SP-49 (cell line): Measurements from ENCODE around the genes NCEH1 and NLGN1.

GRCh38 chr3:171166966-171167356, 140.4 kb upstream of the SLC2A2 start:
- PRO-cap, result no peak

DNA sequence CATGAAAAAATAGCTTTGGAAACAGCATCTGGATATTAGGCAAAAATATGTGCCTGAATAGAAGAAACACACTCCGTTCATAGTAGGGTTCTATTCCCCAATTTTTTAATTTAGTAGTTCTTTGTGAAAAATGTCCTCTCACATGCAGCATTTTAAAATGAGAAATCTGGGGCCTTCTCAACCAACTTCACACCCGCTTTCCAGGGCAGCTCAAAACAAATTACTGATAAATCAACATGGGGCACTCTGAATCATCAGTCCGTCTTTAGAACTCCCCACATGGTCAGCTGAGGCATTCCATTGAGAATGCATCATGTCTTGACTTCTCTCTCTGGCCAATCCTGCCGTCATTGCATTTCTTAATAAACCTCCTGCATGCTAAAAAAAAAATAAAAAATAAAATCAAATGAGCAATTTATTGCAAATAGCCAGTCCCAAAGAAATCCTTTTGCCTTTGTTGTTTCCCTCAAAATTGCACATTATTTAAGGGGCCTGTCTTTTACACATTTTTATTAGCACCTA, 175.9 kb downstream of the TNIK start:
- PRO-cap, result no peak

- PRO-cap, result no peak
Measured at GRCh38 chr3:171458614-171458982, 1.6 kb downstream of the TNIK start.

DNA sequence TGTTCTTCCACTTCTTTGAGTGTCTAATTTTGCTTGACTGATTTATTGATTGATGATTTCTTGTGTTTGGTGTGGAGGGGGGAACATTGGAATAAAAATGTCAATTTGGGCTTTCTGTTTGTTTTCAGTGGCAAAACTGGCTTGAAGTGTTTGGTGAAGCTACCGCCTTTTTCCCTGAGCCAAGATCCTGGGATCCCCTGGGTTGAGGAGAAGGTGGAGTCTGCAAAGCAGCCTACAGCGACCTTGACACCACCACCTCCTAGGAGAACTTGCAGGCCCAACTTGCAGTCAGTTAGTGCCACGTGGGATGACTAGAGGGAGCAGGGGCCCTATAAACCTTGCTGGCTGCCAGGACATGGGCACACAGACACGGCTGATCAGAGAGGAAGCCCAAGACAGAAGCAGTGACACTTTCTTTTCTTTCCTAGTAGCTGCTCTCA, 2.5 kb upstream of the TMEM212 start:
- PRO-cap, result no peak

DNA sequence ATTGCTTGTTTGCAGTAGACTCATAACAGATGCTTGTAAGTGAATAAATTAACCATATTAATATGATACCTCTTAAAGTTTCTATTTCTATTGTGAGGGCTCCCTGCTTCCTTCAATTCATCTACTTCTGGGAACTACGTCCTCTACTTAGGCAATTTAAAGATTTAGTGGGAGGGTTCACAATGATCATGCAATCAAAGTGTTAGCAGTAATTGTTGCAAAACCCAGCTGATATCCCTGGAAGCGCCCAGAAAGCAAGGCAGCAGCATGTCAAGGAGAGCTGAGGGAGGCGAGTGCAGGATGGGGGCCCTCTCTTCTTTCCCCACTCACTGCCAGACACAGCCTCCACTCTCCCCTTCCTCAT, 6.4 kb downstream of the TMEM212 start:
- PRO-cap, result no peak

DNA sequence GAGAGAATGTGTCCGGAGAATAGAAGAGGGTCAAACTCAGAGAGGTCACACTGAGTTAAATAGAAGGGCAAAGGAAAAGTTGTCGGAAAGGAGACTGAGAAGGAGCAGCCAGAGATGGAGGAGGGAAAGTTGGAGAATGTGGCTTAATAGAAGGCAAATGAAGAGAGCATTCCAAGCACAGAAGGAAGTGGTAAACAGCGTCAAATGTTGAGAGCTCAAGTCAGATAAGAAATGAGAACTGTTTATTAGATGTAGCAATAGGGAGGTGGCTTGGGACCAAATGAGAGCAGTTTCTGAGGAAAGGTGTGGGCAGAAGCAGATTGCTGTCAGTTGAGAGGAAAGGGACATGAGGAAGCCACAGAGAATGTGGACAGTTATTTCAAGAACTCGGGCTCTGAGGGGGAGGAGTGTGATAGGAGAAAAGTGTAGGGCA, 64.0 kb upstream of the FNDC3B start:
- PRO-cap, result no peak

DNA sequence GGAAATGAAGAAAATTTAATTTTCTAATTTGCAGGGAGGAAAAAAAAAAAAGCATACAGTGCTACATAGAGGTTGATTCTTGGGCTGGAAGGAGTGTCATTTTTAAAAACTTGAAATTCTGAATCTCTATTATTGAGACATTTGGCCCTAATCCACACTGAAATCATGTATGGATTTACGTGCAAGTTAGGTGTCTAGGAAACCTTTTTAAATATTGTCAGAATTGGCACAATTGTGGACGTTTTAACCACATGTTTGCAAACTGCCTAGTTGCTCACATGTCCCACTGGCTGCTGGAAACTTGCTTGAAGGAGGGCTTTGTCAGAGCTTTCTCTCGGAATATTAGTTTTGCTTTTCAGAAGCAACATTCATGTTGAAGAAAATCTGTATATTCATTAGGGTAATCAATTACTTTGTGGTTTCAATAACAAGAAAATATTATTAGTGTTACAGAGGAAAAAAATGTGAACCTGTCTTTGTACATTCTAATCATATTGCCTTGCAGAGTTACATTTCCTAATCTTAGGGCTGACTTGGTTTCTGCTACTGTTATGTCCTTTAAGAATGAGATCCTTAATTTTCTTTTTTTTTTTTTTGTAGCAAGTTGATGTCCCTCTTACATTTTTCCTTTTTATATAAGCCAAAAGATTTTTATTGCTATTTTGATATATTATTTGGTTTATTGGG, 18.6 kb downstream of the FNDC3B start:
- PRO-cap, result no peak

GRCh38 chr3:172070029-172070886, 30.9 kb downstream of the FNDC3B start:
- PRO-cap, result no peak

- PRO-cap, result no peak
Measured at GRCh38 chr3:172079182-172079592, 39.8 kb downstream of the FNDC3B start.

- PRO-cap, result no peak
Measured at GRCh38 chr3:172137585-172138749, 98.6 kb downstream of the FNDC3B start.

DNA sequence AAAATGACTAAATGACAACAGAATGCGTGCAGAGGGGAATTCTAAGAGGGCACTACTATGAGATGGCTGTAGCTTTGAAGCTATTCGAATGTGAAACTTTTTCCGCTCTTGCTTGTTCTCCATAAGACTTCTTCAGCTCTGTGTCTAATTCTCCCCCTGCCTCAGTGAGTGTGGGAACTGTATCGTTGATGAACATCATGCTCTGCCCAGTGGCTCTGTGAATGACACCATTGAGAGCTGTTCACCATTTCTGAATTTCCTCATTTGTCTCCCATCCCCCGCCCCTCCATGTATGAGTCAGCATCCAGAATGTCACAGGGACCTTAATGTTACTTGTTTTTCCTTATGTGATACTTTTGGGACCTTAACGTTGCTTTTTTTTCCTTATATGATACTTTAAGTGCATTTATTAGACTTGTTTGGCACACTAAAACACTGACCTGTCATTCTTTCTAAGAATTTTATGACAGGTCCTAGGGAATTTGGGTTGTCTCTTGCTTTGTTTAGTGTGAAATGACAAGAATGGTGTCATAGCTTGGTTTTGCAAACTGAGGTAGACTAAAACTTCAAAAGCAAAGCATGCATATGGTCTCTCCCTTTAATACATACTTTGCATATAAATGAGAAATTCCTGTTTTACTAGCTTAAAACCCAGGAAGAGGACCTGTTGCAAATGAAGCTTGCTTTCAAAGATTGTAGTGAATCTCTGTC, 99.6 kb downstream of the FNDC3B start:
- PRO-cap, result no peak

- PRO-cap, result no peak
Measured at GRCh38 chr3:172156067-172156978, 116.9 kb downstream of the FNDC3B start.

- PRO-cap, result no peak
Measured at GRCh38 chr3:172256342-172256904, 191.8 kb downstream of the GHSR start.

GRCh38 chr3:172553007-172553502, 29.8 kb upstream of the TNFSF10 start:
- PRO-cap, result no peak

GRCh38 chr3:172595328-172595840, 72.2 kb upstream of the TNFSF10 start:
- PRO-cap, result no peak

DNA sequence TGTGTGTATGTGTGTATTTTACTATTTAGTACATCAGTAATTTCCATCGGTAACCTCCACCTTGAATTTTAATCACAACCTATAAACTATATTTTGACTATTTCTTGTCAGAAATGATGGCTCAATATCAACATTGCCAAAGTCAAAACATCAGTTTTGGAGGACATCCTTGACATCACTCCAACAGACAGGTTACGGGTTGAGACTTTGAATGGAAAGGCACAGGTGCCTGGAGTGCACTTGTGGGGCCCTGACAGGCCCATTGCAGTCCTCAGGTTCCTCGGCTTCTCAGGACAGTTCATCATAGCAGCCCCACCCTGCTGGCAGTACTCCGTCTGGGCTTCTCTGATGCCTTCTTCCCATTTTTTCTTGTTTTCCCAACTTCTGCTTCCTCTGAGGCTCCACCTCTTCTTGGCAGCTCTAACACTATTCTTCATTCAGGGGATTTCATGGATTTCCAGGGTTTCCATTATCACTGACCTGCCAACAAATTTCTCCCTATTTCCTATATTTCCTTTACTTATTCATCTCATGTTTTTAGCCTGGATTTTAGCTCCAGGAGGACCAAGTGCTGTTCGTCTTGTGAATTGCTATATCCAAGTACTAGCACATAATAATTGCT, 16.3 kb downstream of the NCEH1 start:
- PRO-cap, result no peak

DNA sequence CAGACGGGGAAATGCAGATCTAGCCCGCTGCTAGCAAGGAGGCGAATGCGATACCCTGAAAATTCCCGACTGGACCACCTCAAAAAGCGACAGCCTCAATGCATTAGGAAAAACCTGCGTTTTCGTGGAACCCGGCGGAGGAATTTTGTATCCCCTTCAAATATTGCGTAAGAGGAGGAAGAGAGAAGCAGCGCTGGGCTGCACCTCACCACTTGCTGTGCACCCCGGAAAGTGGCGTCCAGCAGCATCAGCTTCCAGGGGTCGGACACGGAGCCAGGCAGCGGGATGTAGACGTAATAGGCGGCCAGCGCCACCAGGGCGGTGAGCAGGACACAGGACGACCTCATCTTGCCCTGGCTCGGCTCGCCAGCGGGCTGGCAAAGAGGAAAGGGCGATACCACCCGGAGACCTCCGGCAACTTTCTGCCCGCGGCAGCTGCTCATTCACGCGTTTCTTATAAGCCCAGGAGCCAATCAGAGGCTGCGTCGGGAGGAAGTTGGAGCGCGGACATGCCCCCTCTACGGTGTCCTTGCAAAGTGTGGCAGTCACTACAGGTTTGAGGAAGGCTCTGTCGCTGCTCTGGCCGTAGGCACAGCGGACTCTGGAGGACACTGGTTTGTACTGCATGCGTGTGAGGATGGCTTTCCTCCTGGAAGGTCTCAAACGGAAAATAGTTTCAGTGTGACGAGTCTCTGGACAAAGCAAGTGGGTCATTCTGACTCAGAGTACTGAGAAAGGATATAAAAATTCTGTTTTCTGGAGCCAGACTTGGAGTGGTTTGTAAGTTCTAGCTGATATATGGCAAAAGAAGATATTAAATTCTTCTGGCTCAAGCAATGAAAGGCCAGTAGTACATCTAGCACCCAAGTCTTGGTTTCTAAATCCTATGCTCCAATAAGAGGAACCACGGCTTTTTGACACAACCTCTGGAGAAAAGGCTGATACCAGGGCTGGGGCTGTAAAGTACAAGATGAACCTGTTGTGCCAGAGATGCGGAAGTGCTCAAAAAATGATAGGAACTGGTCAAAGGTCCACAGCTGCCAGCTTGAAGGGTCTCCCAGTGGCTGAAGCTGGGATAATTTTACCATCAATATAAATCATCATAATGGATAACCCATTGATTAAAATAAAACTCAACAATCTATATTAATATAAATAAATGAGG, at the start of gene NCEH1:
Gene NCEH1 (minus strand): TSS at position 430 of the 1,165 bp plus-strand sequence.
- PRO-cap, result unidirectional peak, minus-strand start at position 428 of the sequence

- PRO-cap, result no peak
Measured at GRCh38 chr3:172760072-172760363, 9.5 kb downstream of the ECT2 start.

- PRO-cap, result no peak
Measured at GRCh38 chr3:173397371-173398064, at the start of gene NLGN1. Gene NLGN1, plus strand, starts transcription at chr3:173397744.

DNA sequence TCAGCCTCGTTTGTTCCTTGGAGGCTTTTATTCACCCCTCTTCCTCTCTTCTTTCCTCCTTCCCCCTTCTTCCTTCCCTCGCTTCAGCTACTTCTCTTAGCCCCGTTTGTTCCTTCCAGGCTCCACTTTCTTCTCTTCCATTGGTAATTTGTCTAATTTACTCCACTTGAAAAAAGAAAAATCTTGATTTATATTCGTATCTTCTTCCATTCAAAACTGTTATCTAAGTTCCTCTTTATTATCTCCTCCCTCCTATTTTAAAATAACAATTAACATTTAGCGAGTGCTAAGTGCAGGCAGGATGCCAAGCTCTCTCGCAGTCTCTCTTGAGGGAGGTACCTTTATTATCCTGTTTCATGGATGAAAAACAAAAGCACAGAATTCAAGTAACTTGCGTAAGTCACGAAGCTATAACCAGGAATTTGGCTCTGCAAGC, 418.9 kb upstream of the NAALADL2 start:
- PRO-cap, result no peak